Umbilical cord (tissue), 2 donors: ENCODE results near the gene DDI2.

DNA sequence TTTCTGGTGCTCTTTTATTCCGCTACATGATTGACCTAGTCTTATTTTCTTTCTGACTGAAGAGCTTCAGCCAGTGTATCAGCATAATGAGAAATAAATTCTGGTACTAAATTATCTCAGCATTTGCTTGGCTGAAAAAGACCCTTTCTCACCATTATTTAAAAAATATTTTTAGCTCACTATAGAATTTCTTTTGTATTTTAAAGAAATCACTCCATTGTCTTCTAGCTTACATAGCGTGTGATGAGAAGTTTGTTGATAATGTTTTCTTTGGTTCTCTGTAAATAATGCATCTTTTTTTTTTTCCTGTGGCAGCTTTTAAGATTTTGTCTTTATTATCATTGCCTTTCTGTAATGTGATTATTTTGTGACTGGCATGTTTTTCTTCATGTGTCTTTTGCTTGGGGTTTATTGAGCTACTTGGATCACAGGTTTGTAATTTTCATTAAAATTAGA, 389.8 kb downstream of the PRDM2 start:
- RAMPAGE, long total RNA = no peak

GRCh38 chr1:14732757-14733636, 134.5 kb downstream of the KAZN start:
- RAMPAGE, long total RNA = no peak

- RAMPAGE, long total RNA = no peak
These were observed 271.5 kb upstream of the TMEM51 start for GRCh38 chr1:14881952-14882508.

- RAMPAGE, long total RNA = no peak
These were observed 43.3 kb downstream of the TMEM51 start for GRCh38 chr1:15196721-15197427.

DNA sequence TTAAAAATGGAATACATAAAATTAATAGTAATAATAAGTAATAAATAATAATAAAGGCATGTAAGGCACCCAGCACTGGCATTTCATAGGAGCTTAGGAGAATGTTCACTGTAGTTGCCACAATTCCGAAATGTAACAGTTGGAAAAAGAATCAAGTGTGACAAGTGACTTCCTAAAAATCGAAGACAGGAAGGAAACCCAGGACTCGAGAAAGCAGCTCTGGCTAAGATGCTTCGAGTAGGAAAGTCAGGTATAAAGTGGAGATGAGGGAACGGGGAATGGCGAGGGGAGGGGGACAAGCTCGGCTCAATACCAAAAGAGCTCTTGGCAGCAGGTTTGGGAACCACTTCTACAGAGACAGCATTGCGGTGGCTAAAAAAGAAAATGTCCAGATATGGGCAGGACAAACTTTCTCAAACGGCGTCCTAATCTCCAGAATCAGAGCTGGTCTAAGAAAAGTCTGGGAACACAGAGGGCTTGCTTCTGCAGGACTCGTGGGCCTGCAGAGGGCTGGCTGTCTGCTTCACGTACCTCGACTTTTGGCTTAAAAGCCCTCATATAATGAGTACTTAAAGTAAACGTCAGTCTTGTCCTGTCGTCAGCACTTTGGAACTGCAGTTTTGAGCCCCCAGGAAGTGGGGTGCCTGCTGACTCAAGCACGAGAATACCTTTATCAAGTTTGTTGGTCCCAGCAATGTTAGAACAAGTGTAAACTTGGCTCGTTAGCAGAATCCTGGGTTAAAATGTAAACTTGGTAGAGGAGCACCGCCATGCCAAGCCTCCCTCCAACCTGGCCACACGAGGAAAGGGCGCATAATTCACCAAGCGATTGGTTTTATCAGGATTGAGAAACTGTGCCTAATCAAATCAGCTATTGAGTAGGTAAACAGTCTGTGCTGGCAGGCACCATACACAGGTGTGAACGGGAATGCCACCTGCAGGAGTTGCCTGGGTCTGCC, 45.3 kb upstream of the FHAD1 start:
- RAMPAGE, long total RNA = no peak

- RAMPAGE, long total RNA = no peak
These were observed 13.7 kb downstream of the FHAD1 start for GRCh38 chr1:15260623-15261228.

DNA sequence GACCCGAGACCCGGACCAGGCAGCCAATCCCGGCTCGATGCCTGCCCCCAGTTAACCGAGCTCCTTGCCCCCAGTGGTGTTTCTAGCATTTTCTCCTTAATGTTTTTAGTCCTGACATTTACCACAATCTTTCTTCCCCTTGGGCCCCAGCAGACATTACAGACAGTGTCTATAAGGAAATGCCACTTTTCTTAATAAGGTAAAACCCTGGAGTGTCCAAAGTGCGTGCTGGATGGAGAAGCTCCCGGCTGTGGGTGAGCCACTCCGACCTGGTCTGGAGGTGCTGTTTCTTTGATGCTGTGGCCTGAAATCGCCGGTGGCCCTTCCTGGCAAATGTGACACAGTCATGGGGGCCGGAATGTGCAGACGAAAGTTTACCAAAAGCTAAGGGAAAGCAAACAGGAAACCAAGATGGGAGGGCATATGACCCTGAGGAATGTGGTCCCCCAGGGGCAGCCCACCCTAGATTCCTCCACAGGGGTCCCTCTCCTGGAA, 77.8 kb downstream of the FHAD1 start:
- RAMPAGE, long total RNA = no peak

GRCh38 chr1:15407176-15407636, 2.5 kb upstream of the EFHD2 start:
- RAMPAGE, long total RNA = no peak

- RAMPAGE, long total RNA = no peak
These were observed 1.8 kb upstream of the EFHD2 start for GRCh38 chr1:15407962-15408250.

DNA sequence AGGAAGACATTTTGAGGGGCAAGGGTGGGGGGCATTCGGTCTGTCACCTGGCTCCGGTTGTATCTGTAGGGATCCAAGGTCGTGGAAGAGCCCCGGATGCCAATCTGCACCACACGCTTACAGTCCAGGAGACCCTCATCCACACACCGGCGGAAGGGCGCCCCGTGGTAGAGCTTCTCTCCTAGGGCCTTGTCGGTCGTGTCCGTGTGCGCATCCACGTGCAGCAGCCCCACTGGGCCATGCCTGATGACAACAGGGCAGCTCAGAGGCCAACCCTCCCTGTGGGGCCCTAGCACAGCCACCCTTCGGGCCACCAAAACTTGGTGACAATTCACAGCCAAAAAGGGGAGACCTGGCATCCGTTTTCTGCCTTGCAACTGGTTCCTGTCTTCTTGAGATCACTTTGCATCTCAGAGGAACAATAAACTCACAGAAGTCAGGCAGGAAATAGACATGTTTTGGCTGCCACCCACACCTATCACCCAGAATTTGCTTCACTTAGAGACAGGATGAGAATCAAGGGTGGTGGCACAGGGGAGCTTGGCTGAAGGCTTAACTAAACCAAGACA, 6.0 kb downstream of the AGMAT start:
- RAMPAGE, long total RNA = no peak

DNA sequence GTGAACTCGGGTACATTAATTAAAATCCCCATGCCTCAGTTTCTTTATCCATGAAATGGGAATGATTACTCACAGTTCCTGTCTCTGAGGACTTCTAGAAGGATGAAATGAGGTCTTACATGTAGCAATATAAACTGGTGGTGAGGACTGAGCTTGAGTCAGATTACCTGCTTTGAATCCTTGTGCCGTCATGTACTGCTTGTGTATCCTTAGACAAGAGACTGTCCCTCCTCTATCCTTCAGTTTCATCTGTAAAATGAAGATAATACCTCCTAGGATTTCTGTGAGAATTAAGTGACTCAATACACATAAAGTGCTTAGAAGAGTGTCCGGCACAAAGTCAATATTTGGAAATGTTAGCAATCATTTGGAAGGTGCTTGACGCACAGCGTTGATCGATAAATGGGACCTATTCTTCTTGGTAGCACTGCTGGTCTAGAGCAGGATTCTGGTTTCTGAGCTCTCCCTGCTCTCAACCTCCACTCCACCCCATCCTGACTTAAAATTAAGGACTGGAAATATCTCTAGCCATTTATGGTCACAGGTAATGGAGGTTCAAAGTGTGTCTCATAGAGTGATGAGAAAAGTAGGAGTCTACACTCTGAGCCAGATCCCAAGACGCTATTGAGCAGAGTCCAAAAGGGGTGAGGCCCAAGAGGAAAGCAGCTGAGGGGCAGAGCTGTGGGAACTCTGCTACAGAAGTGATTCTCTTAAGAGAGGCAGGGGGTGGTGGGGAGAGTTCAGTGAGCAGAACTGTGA, 11.5 kb upstream of the DDI2 start:
- RAMPAGE, long total RNA = no peak

DNA sequence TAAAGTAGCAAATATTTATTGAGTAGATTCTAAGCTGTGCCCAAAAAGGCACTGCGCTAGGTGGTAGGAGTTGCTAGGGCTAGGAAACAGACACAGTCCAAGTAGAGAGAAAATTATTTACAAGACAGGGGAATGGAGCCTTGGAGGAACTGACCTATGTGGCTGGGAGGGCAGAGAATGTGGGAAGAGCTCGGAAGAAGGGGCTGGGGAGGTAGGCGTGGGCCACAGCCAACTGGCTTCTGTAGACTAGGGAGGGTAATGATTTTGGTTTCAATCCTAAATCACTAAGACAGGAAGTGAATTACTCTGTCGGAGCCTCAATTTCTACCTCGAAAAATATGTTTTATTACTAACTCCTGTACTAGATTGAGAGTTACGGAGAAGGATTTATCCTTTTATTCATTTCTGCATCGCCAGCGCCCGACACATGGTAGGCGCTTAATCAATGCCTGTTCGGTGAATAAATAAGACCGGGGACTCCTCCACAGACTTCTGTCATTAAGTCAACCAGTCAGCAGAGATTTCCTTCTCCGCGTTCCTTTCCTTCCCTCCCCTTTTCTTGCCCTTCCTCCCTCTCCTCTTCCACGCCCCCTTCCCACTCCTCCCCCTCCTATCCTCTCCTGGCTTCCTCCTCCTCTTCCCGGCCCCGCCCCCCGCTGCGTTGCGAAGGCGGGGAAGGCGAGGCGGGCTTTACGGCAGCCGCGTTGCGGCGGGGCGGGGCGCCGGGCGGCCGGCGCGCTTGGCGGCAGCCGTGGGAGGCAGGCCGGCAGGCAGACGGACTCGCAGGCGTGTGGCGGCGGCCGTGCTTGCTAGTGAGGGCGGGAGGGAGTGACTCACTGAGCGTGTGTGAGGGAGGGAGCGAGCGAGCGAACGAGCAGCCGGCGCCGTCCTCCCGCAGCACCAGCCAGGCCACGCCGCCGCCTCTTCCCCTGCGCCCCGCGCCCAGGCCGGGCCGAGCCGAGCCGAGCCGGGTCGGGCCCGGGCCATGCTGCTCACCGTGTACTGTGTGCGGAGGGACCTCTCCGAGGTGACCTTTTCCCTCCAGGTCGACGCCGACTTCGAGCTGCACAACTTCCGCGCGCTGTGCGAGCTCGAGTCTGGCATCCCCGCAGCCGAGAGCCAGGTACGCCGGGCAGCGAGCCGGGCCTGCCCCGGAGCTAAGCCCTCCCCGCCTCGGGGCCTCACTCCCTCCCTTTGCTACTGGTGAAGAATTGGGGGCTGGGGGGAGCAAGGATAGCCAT, at the start of gene DDI2:
Gene DDI2 (plus strand): TSS at position 773 of the 1,241 bp plus-strand sequence.
- RAMPAGE, long total RNA = no peak

DNA sequence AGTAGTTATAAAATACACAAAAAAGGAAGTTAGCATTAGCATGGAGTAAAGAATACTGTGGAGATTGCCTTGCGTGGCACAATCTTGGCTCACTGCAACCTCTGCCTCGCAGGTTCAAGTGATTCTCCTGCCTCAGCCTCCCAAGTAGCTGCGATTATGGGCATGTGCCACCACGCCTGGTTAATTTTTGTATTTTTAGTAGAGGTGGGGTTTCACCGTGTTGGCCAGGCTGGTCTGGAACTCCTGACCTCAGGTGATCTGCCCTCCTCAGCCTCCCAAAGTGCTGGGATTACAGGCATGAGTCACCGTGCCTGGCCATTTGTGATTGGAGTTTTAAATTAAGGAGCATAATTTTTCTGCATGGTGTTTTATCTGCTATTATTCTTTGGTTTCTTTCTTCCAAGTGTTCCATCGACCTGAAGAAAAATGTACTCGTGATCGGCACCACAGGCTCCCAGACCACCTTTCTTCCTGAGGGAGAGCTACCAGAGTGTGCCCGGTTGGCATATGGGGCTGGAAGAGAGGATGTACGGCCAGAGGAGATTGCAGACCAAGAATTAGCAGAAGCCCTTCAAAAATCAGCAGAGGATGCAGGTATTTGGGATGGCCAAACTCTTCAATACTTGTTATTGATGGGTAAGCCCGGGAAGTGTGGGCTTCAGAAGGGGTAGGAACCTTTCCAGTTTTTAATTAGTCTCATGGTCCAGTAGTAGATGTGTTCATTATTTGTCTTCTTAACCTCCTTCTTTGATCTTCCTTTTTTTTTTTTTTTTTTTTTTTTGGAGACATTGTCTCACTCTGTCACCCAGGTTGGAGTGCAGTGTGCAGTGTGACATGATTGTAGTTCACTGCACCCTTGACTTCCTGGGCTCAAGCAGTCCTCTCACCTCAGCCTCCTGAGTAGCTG, 8.0 kb upstream of the RSC1A1 start:
- RAMPAGE, long total RNA = no peak

GRCh38 chr1:15666964-15667588, 7.6 kb downstream of the RSC1A1 start:
- RAMPAGE, long total RNA = no peak

- RAMPAGE, long total RNA = no peak
These were observed 9.7 kb downstream of the RSC1A1 start for GRCh38 chr1:15669142-15669654.

DNA sequence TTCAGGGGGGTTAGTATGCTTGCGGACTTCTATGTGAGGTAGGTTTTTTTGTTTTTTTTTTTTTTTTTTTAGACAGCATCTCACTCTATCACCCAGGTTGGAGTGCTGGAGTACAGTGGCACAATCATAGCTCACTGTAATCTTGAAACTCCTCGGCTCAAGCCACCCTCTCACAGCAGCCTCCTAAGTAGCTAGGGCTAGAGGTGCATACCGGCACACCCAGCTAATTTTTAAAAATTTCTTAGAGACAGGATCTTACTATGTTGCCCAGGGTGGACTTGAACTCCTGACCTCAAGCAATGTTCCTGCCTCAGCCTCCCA, 6.5 kb upstream of the PLEKHM2 start:
- RAMPAGE, long total RNA = no peak

DNA sequence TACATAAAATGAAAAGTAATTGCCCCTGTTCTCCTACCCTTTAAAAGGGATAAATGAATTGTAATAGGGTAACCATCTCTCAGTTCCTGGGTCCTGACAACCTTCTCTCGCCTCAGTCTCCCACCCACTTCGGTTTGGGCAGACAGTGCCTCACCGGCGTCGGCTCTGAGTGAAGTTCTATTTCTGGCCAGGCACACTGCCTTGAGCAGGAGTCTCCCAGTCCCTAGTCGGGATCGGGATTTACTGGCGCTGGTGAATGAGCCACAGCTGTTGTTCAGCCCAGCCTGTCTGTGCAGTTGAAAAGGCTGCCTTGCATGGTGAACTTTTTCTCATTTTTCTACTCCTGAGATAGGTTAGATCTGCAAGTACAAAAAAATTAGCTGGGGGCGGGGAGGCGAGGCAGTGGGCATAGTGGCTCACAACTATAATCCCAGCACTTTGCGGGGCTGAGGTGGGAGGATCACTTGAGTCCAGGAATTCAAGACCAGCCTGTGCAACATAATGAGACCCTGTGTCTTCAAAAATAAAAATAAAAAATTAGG, 7.4 kb downstream of the PLEKHM2 start:
- RAMPAGE, long total RNA = no peak

- RAMPAGE, long total RNA = no peak
These were observed 895 bp upstream of the SLC25A34 start for GRCh38 chr1:15734915-15735811.

GRCh38 chr1:15736822-15737326, 816 bp downstream of the SLC25A34 start:
- RAMPAGE, long total RNA = no peak

DNA sequence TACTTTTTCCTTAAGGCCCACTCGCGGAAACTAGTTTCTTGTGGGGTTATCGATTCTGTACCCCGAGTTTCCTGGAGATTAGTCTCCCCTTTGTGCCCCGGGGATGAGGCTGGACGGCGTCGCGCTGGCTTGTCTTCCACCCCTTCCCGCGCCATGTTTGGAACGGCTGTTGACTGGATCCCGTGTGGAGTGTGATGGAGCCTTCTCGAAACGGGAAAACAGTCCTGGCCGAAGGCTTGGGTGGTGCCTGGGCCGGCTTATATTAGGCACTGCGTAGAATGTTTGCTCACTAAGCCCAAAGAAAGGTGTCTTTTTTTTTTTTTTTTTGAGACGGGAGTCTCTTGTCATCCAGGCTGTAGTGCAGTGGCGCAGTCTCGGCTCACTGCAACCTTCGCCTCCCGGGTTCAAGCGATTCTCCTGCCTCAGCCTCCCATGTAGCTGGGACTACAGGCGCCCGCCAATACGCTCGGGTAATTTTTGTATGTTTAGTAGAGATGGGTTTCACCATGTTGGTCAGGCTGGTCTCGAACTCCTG, 11.3 kb upstream of the SPEN start:
- RAMPAGE, long total RNA = no peak